ENCODE data around the gene TBX10.

GRCh38 chr11:67583947-67584598 is 461 bp downstream of the GSTP1 start:
- PRO-cap: bidirectional peak, plus-strand start at chr11:67584123, minus-strand start at chr11:67584154; bidirectional peak, plus-strand start at chr11:67584495, minus-strand start at chr11:67584346; bidirectional peak, plus-strand start at chr11:67584738, minus-strand start at chr11:67584554

- PRO-cap: no peak
Observed at GRCh38 chr11:67639639-67640075, at the start of gene TBX10. Gene TBX10 (minus strand): TSS chr11:67639763.

DNA sequence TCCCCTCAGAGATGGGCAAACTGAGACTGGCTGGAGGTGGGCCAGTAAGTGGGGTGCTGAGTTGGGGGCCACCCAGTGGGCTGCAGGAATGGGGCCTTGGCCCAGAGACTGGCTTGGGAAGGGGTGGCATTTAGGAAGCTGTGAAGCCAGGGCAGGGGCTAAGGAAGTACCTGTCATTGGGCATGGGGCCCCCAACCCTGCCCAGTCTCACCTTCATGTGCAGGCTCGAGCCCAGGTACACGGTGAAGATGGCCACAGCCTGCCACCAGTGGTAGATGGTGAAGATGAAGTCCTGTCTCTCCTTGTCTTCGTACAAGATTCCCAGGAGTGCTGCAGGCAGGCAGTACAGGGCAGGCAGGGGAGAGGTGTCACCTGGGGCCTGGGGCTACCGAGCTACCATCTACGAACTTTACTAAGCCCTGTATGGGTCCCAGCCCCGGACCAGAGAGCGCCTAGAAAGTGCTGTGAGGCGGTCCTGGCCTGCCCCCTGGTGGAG is 10.4 kb downstream of the UNC93B1 start:
- PRO-cap: no peak

DNA sequence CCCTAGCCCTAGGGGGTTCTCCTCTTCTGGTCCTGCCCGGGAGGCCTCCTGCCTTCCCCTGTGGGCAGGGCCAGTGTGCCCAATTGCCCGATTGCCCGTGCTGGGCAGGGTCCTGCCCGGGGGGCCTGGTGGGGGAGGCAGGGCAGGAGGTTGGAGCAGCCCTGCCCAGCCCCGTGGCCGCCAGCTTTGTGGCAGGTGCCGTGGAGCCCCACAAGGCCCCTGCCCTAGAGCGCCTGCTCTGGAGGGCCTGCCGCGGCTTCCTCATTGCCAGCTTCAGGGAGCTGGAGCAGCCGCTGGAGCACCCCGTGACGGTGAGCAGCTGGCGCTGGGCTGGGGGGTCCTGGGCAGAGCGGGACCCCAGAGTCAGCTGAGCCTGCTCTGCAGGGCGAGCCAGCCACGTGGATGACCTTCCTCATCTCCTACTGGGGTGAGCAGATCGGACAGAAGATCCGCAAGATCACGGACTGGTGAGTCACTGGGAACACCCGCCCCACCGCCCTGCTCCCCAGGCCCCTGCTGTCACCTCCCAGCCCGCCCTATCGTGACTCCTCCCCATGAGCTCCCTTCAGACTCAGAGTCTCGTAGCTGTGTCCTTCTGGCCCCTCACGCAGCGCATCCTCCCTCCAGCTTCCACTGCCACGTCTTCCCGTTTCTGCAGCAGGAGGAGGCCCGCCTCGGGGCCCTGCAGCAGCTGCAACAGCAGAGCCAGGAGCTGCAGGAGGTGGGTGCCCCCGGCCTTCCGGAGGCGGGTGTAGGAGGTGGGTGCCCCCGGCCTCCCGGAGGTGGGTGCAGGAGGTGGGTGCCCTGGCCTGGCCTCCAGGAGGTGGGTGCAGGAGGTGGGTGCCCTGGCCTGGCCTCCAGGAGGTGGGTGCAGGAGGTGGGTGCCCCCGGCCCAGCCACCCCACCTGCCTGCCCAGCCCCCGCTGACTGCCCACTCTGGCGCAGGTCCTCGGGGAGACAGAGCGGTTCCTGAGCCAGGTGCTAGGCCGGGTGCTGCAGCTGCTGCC is 4.7 kb downstream of the TCIRG1 start:
- PRO-cap: no peak

DNA sequence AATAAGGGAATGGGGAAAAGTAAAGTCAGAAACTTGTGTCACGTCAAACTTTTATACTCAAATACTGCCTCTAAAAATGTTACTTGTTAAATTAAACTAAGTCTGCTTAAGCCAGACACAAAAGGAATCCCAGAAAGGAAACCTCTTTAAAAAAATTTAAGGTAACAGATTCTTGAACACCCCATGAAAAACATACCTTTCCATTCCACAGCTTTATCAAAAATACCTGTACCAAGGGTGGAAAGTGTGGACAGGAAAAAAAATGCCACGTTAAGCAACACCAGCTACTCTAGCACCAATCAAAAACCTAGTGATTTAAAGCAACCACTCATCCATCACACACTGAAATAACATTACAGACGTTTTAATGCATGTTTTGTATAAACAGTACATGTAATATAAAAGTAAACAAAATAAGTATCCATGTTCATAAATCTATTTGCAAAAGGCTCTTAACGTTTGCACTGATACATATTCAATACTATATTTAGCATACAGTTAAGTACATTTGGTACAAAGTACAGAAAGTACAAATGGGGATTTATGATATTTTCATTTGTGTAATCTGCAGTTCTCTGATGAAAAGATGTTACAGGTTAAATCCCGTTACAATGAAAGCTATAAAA is 38.8 kb downstream of the CHKA start:
- PRO-cap: no peak

- PRO-cap: bidirectional peak, plus-strand start at chr11:68212594, minus-strand start at chr11:68212727; bidirectional peak, plus-strand start at chr11:68213064, minus-strand start at chr11:68212886
Observed at GRCh38 chr11:68212354-68212990, 624 bp downstream of the KMT5B start.

- PRO-cap: no peak
Observed at GRCh38 chr11:68251669-68252198, 20.0 kb downstream of the C11orf24 start.

- PRO-cap: no peak
Observed at GRCh38 chr11:68259109-68259607, 12.6 kb downstream of the C11orf24 start.

- PRO-cap: no peak
Observed at GRCh38 chr11:68314233-68314423, 1.7 kb downstream of the LRP5 start.

GRCh38 chr11:68316840-68317496 is 4.6 kb downstream of the LRP5 start:
- PRO-cap: no peak

GRCh38 chr11:68343610-68344477 is 31.5 kb downstream of the LRP5 start:
- PRO-cap: no peak

DNA sequence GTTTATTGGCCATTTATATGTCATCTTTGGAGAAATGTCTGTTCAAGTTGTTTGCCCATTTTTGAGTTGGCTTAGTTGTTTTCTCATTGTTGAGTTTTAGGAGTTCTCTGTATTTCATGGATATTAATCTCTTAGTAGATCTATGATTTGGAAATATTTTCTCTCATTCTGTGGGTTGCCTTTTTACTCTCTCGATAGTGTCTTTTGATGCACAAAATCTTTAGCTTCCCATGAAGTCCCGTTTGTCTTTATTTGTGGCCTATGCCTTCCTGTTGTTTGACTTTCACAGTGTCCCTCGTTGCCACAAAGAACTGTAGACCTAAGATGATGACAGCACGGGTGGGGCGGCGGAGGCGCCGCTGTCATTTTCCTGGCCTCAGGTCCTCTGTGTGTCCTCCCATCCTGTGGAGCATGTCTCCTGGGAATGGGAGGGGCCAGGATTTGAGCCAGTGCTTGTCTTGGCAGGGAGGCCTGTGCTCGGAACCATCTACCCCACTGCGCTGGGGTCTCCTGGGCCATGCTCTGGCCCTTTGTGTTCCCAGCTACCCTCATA is 33.6 kb downstream of the LRP5 start:
- PRO-cap: no peak

GRCh38 chr11:68347628-68348378 is 35.4 kb downstream of the LRP5 start:
- PRO-cap: no peak

GRCh38 chr11:68389480-68390195 is 70.9 kb upstream of the PPP6R3 start:
- PRO-cap: no peak

- PRO-cap: no peak
Observed at GRCh38 chr11:68837841-68838925, 3.5 kb downstream of the CPT1A start.

- PRO-cap: no peak
Observed at GRCh38 chr11:68927175-68927549, 23.5 kb downstream of the IGHMBP2 start.

- PRO-cap: no peak
Observed at GRCh38 chr11:68933472-68934382, 30.0 kb downstream of the IGHMBP2 start.

- PRO-cap: no peak
Observed at GRCh38 chr11:69001940-69002643, 11.0 kb downstream of the MRGPRF start.

DNA sequence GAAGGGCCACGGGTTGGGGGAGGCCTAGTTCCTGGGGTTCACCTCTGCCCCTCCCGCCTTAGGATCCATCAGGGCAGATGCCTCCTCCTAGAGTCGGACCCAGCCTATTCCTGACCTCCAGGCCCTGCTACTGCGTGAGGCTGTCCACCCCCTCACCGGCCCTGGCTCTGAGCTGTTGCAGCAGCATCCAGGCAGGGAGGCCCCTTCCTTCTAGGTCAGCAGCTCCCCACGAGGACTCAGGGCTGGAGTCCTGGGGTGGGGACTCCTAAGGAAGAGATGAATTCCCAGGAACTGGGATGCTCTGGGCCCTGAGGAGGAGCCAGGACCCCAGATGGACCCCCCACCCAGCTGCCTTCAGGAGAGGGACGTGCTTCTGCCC is 10.4 kb downstream of the MRGPRF start:
- PRO-cap: no peak

GRCh38 chr11:69008600-69009212 is 4.3 kb downstream of the MRGPRF start:
- PRO-cap: no peak